Pericardium (tissue), 1 donor: ENCODE data around the genes COL17A1, SFR1 and SORCS3.

- RRBS, result no CpG with 5 or more reads among the region's 12 CpGs
These were observed 151.7 kb downstream of the NEURL1 start for GRCh38 chr10:103645007-103645767.

DNA sequence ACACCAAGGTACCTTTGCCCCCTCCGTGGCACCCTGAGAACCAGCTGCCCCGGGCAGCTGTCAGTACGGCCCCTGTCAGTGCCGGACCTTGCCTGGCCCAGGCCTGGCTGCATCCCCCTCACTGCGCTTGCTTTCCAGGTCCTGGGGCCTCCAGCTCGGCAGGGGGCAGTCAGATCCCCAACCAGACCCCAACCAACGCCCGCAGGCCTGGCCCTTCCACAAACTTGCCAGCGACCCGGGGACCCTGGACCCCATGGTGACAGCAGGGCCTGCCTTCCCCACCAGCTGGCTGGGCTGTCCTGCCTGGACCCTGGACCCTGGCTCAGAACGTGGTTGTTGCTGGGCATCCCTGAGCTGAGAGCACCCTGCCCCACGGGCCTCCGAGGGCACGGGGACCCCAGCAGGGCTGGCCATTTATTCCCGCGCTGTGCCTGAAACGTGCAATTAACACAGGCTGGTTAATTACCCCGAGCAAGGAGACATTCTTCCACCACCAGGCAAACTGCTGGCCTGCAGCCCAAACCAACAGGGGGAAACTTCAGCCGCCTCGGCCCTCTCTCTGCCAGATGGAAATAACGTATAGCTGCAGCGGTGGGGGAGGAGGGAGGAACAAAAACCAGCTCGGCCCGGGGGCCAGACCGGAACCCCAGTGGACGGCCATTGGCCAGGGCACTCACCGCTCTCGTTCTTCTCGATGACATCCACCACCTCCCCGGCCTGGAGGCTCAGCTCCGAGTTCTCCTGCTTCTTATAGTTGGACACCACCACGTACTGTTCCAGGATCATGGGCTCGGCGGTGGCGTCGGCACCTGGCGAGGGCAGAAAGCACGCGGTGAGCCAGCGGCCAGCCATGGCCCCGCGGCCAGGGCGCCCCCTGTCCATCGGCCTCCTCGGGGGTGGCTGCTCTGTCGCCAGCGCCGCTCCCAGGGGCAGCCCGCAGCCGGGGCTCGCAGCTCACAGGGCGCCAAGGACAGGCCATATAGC is 167.1 kb downstream of the NEURL1 start:
- RRBS, result 11% methylated on average over 8 of the region's 52 CpGs

DNA sequence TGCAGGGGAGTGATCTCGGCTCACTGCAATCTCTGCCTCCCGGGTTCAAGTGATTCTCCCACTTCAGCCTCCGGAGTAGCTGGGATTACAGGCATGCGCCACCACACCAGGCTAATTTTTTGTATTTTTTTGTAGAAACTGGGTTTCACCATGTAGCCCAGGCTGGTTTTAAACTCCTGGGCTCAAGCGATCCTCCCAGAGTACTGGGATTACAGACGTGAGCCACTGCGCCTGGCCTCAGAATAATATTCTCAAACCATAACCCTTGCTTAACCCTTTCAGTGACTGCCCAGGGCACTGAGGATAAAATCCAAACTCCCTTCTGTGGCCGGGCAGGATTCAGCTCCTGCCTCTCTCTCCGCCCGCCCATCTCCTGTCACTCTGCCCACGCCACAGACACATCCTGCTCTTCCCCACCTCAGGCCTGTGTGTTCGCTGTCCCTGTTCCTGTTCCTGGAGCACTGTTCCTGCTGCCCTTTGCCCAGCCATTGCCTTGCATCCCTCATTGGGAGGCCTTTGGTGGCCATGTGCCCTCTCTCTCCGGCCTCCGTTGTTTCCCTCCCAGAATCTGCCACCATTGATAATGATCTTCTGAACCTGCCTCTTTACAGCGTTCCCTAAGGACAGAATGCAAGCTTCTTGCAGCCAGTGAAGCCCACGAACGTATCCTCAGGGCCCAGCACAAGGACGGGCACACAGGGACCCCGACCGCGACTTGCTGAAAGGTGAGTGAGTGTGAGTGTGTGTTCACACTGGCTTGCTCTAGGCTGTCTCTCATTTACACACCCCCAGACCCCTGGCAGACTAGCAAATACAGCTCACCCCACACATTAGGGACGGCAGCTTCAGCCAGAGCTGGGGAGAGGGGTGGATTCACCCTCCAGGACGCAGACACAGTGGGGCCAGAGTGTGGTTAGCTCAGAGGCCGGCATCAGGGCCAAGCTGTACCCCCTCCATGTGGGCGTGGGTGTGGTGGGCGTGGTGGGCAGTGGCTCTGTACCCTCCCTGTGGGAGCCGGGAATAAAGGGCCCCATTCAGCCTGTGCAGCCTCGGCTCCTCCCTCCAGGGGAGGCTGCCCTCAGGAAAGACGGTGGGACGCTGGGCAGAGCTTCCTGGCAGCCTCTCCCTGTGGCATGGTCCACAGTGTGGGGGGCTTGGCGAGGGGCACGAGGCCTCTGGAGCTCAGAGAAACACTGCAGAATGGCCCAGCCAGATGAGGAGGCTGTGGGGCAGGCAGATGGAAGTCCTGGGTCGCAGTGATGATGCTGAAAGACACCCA is 108.6 kb downstream of the SH3PXD2A start:
- RRBS, result 23% methylated on average over 2 of the region's 33 CpGs

DNA sequence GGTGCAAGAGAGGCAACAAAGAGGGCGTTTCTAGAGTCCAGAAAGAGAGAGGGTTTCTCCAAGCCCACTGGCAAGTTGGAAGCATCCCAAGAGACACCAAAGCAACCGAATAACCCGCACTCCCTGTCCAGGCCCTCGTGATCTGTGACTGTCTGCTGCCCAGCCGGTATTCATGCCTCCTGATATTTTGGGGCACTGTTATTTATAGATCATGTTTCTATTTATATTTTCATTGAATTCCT is 103.7 kb downstream of the SH3PXD2A start:
- RRBS, result no CpG with 5 or more reads among the region's 5 CpGs

- RRBS, result no CpG with 5 or more reads among the region's 7 CpGs
These were observed 27.3 kb downstream of the SH3PXD2A start for GRCh38 chr10:103828002-103828539.

DNA sequence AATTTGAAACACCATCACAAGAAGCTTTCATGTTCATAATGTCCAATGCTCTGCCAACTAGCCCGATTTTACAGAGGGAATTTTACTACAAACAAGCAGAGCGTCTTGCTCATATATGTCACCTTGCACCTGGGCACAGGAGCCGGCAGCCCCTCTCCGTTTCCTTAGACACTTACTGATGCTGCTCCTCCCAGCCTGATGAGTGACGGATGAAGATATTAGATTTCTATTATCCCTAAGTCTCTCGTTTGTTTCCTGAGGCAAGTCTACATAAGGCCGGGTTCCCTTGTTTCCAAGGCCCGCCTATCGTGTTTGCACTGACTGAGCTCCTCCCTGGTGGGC is 18.6 kb downstream of the SH3PXD2A start:
- RRBS, result no CpG with 5 or more reads among the region's 9 CpGs

- RRBS, result no CpG with 5 or more reads among the region's 4 CpGs
These were observed 1.5 kb downstream of the SH3PXD2A start for GRCh38 chr10:103853817-103854306.

- RRBS, result no CpG with 5 or more reads among the region's 9 CpGs
These were observed 3.8 kb upstream of the STN1 start for GRCh38 chr10:103921541-103922386.

- RRBS, result no CpG with 5 or more reads among the region's 11 CpGs
These were observed 57.7 kb downstream of the COL17A1 start for GRCh38 chr10:104027850-104028522.

DNA sequence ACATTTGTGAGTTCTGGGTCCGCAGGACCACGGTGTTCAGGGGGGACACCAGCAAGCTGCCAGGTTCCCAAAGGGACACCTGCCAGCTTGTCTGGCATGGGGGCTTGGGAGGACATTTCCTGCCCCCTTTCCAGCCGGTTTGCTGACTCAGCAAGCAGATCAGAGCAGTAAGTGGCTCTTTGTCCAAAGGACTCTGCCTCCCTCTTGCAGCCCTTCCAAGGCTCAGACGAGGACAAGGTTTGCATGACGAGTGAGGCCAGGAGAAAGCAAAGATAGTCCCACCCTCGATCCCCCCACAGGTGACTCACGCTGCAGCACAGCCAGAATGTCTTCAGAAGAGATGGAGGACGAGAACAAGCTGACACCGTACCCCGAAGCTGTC is 49.0 kb downstream of the COL17A1 start:
- RRBS, result no CpG with 5 or more reads among the region's 10 CpGs

GRCh38 chr10:104085476-104086330 is at the start of gene COL17A1:
Gene COL17A1, minus strand, starts transcription at chr10:104085880.
- RRBS, result no CpG with 5 or more reads among the region's 3 CpGs

DNA sequence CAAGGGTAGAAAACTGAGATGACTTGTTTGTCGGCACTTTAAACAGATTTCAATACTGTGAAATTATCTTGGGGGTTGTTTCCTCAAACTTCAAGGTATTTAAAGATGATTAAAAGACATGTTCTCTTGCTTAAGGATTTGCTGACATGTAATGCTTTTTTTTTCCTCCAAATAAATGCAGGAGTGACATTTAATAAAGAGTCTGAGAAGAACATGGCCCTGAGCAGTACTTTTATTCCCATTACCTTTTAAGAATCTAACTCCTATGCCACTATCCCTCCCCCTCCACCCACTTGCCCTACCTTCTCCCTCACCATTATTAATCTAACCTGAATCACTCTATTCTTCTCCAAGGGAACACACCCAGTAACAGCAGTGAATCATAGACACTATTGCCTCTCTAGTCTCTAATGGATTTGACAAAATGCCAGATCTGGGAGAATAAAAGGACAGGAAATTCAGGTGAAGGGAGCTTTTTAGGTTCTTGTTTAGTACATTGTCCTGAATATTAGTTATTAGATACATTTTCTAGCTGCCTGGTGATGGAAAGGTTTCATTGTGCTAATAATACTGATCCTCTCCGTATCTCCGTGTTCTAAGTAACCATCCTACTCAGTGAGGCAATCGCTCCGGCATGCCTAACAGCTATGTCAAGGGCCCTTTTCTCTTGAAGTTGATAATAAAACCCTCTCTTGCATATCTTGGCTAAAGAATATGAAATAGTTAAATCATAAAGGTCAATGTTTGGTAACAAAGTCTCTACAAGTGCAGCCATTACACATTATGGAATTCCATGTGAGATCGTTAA is 4.2 kb upstream of the SFR1 start:
- RRBS, result no CpG with 5 or more reads among the region's 6 CpGs

DNA sequence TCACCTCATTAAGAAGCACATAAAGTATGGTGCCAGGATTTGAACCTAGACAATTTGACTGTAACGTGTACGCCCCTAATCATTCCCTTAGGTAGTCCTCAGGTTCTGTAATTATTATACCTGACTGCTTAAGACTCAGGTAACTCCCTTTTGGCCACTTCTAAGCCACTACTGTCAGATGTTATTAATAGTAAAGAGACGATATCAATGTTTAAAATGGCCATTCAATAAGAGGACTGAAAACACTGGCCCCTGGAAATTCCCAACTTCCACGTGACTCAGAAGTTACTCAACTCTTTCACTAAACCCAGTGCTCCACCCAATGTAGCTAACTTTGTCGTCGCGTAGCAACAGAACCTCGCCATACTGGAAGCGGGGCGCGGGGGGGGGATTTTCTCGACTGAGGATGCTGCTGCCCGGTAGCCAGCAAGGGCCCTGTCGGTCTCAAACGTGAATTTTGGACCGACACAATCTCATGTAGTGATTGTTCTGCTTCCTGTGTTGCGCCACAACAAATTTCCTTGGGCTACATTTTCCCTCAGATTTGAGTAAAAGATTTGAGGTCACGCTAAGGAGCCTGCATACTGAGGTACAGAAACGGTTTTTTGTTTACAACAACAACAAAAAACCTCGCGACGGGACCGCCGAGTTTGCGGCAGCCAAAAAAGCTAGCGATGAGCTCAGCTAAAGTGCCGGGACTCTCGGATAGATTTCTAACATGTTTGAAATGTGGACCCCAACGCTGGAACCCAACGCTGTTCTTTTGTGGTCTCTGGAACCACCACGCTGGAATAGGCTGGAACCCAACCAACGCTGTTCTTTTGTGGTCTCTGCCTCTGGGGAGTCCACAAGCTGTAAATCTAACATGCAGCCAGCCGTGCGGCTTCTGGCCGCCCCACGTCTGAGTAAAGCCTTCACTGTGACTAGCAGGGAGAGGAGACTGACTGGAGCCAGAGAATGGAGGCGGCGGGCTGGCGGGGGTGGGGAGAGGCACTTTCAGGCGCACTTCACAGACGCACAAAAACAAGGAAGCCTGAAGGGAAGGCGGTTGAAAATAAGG is 913 bp upstream of the SFR1 start:
- RRBS, result no CpG with 5 or more reads among the region's 42 CpGs

GRCh38 chr10:104121788-104122198 is at the start of gene SFR1:
Gene SFR1, plus strand, starts transcription at chr10:104122171.
- RRBS, result no CpG with 5 or more reads among the region's 55 CpGs

- RRBS, result no CpG with 5 or more reads among the region's 11 CpGs
These were observed 285 bp downstream of the SFR1 start for GRCh38 chr10:104122329-104122582.

DNA sequence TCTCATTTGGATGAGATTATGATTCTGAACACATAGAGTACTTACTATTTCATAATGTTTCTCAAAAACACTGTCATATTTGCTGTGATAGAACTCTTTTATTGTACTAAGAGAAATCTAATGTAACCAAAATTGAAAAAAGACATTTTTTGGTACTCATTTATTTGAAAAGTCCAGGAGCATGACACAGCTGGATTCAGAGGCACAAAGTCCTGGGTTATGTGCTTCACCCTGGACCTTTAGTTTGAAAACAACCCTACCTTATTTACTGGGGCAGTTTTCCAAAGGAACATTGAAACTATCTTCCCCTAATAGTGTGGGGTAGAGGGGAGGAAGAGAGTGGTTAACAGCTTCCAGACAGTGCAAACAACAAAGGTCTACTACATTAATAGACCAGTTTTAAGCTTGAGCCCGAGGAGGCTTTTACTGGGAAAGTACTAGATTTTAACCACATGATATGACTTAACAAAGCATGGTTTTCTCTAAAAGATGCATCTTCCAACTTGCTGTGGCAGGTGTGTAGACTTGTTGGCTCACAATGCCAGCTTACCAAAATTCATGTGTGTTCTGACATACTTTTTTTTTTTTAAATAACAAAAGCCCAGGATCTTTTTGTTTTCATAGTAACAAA is 1.6 kb downstream of the GSTO1 start:
- RRBS, result no CpG with 5 or more reads among the region's 1 CpG

DNA sequence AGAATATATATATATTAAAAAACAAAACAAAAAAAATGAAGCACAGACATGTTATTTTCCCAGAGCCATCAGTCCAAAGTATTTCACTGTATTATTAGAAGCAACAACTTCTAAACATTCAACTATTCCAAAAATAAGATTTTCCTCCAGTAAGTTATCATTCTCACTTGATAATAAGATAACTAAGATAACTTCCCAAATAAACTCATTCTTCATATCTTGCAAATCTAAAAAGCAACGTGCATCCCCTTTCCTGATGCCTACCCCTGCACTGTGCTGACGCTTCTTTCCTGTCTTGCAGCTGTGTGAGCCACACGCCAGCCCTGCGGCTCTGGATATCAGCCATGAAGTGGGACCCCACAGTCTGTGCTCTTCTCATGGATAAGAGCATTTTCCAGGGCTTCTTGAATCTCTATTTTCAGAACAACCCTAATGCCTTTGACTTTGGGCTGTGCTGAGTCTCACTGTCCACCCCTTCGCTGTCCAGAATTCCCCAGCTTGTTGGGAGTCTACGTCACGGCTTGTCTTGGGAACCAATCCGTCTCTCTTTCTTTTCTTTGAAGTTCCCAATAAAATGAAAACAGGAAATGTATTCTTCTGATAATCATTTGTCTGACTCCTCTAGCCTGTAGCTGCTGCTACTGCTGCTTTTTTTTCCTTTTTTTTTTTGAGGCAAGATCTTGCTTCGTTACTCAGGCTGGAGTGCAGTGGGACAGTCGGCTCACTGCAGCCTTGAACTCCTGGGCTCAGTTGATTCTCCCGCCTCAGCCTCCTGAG is 30.0 kb downstream of the GSTO2 start:
- RRBS, result no CpG with 5 or more reads among the region's 11 CpGs

GRCh38 chr10:104336013-104336476 is 2.2 kb downstream of the ITPRIP start:
- RRBS, result no CpG with 5 or more reads among the region's 3 CpGs

- RRBS, result 5% methylated on average over 46 of the region's 74 CpGs
These were observed at the start of gene SORCS3 for GRCh38 chr10:104641030-104641588. Gene SORCS3, plus strand, starts transcription at chr10:104641290.

DNA sequence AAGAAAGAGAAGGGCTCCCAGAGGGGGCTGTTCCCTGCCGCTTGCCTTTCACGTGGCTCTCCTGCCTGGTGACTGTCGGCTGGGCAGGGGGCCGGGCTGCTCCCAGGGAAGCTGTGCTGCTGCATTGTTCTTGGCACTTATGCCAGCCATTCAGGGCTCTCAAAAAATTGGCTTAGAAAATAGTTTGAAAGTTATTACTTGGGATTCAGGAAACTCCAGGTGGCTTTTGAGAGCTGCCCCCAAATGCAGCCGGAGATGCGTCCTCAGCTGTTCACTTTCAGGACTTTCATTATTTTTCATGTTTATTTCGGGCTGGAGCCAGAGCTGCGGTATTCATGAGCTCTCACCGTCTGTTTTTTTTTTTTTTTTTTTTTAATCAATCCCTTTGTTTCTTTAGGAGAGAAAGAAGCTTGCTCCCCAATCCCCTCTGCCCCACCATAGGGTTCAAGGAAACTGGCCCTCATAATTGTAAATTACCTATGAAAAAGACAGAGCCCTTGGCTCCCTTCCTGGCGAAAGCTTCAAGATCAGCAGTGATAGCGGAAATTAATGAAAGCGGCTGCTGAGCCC is 94.1 kb downstream of the SORCS3 start:
- RRBS, result no CpG with 5 or more reads among the region's 12 CpGs